Brain (tissue), 1 donor: ENCODE measurements around the genes ELOA, LYPLA2, PNRC2 and IL22RA1.

DNA sequence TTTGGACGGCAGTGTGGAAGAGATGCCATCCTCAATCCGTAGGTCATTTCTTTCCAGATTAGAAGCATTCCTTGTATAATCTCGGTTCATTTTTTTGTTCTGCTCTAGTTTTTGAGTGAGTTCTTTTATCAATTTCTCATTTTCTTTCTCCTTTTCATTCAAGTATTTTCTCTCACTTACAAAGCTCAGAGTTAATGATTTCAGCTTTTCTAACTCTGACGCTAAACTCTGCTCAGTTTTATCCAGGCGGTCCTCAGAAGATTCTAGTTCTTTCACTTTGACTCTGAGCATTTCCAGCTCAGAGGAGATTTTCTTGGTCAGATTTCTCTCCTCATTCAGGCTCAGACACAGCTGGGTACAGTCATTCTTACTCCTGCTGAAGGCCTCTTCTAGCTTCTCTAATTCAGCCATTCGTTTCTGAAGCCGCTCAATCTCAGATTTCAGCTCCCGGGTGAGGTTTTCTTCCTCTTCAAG lies 74.3 kb downstream of the KDM1A start:
- RRBS = no CpG with 5 or more reads among the region's 8 CpGs

- RRBS = 1% methylated on average over 34 of the region's 57 CpGs
Measured at GRCh38 chr1:23167025-23168135, 49.9 kb downstream of the HTR1D start.

GRCh38 chr1:23321227-23321975 lies 22.7 kb downstream of the HNRNPR start:
- RRBS = no CpG with 5 or more reads among the region's 4 CpGs

- RRBS = no CpG with 5 or more reads among the region's 16 CpGs
Measured at GRCh38 chr1:23376958-23377812, 7.5 kb upstream of the ZNF436 start.

- RRBS = no CpG with 5 or more reads among the region's 2 CpGs
Measured at GRCh38 chr1:23426876-23427209, 2.3 kb upstream of the TCEA3 start.

DNA sequence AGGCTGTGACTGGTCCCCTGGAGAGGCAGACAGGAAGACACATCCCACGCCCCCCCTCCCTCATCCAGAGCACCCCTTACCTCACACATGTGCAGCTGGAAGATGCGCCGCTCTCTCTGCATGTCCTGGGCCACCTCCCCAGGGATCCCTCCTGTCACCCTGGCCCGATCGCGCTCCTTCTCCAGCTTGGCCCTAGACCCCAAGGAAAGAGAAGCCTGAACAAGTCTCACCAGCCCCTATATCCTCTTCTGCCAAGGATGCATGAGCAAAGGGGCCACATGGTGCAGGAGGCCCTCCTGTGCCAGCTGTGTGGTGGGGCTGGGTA lies 17.8 kb upstream of the TCEA3 start:
- RRBS = no CpG with 5 or more reads among the region's 6 CpGs

DNA sequence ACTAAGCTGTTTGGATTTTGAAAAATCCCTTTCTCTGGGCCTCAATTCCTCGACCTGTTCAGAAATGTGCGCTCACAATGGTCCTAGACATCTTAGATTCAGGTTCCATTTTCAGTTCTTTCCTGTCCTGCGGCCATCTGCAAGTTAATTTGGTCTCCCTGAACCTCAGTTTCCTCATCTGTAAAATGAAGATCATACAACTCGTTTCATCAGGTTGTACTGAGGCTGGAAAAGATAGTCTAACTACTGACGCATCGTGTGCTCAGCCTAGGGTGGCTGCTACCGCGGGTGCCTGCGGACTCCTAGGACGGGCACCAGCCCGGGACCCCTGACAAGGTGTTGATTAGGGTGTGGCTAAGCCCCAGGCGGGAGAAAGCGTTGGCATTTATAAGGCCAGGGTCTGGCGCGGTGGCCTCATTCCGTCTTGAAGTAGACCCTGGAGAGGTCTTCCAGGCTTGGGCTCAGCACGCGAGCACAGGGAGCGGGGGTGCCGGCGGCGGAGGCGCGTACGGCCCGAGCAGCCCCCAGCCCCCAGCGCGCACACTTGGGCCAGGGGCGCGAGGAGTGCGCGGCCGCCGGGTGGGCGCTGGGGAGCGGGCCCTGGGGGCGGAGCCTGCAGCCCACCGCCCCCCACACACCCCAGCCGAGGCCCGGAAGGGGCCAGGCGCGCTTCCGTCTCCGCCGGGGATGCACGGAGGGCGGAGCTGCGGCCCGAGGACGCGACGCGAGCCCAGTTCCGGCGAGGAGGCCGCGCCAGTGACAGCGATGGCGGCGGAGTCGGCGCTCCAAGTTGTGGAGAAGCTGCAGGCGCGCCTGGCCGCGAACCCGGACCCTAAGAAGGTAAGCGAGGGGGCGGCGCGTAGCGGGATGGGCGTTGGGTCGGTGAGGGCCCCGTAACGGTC lies at the start of gene ELOA:
TSS of gene ELOA (plus strand) at position 733 of the 902 bp plus-strand sequence.
- RRBS = 1% methylated on average over 39 of the region's 76 CpGs

DNA sequence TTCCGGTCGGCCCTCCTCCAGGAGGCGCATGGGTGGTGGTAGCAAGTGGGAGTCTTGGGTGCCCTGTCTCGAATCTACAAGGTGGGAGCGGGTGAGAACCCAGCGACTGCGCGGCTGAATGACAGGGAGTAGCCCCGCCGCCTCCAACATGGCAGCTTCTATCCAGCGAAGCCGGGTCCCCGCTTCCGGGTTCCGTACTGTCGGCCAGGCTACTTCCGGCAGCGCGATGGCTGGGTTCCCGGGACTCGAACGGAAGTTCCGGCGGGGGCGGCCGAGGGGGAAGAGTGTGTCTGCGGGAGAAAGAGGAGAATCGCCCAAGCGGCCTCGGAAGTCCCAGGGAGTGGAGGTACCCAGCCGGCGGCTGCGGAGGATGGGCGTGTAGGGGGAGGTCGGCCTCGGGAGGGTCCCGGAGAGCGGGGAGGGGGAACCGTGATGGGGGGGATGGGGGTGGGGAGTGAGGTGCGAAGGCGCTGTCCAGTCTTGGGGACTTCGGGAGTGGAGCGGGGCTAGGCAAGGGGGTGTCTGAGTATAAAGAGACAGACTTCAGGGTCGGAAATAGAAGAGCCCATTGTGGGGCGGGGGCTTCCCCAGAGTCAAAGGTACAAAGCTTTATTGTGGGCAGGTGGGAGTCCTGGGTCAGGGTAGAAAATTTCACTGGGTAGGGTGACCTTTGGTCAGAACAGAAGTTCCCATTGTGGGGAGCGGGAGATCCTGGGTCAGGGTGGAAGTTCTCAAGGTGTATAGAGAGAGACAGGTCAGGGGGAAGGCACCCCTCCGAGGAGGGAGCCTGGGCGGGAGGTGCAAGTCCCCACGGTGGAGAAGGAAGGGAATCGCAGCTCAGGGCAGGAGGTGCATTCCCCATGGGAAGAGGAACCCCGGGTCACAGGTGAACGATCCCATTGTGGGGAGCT lies at the start of gene LYPLA2:
TSS of gene LYPLA2 (plus strand) at position 241 of the 911 bp plus-strand sequence.
- RRBS = 2% methylated on average over 10 of the region's 52 CpGs

DNA sequence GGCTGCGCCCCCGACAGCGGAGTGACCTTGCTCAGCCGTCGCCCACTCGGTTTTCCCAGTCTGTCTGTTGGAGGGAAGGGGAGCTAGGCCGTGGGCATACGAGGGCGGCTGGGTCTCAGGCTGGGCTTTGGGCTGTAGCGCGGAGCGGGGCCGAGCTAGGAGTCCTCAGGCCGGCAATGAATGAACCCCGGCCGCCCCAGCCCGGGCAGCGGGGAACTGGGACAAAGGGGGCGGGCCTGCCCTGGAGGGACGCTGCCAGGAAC lies 262 bp downstream of the GALE start:
- RRBS = 3% methylated on average over 3 of the region's 20 CpGs

DNA sequence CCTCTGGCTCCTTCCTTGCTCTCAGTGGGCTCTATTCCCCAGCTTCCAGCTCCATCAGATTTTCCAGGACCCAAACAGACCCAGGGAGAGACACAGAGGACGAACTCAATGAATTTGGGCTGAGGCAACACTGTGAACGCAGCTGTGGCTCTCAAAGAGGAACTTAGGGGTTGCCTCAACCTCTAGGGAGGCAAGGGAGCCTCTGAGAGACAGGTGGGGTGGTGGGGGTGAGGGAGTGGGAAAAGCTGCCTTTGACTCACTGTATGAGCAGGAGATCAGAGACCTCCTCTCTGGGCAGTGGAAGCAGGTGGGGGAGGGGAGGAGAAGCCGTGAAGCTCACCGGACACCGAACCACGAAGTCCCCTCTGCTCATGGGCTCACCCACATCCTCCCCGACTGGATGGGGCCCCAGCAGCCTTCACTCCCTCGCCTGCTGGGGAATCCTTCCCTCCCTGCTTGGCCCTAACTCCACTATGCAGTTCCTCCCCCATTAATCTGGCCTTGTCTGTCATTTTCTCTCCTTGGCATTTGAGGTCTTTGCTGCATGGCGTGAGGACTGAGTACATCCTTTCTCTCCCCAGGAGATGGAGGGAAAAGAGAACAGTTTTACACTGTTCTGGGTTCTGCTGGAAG lies 4.3 kb downstream of the CNR2 start:
- RRBS = no CpG with 5 or more reads among the region's 9 CpGs

- RRBS = 1% methylated on average over 24 of the region's 50 CpGs
Measured at GRCh38 chr1:23959775-23960307, at the start of gene PNRC2. PNRC2 (plus strand) TSS chr1:23959828.

GRCh38 chr1:24105000-24105688 lies 6.8 kb downstream of the MYOM3 start:
- RRBS = no CpG with 5 or more reads among the region's 15 CpGs

GRCh38 chr1:24142330-24143570 lies at the start of gene IL22RA1:
IL22RA1 (minus strand) TSS chr1:24143140.
- RRBS = 46% methylated on average over 4 of the region's 24 CpGs

DNA sequence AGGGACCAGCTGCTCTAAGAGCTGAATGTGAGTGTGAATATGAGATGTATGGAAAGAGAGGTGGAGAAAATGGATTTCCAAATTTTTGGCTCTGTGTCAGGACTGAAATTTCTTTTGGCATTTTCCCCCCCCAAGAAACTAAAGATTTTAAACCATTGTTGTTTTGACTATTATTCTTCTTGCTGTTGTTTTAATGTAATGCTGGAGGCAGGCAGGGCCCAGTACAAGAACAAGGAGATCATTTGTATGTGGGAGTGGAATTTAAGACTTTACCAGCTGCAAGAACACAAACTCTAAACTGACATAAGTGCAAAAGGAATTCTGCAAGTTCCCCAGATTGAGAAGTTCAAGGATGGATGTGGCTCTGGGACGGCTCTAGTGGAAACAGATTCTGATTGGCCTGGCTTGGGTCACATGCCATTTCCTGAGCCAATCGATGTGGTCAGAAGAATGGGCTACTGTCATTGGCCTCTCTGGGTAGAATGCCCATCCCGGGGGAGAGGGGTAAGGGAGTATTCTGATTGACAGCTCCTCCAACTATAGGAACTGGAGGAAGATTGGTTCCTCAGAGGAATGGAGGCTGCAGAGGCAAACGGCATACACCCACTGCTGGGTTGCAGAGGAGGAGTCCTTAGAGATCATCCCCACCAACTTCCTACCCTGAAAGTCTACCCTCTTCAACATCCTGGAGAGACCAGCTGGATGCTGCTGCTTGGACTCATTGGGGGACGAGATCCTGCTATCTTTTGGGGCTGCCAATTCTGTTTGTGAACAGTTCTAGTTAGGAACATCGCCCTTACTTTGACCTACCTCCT lies 5.9 kb upstream of the IFNLR1 start:
- RRBS = no CpG with 5 or more reads among the region's 6 CpGs

GRCh38 chr1:24201820-24202512 lies 14.9 kb upstream of the IFNLR1 start:
- RRBS = no CpG with 5 or more reads among the region's 6 CpGs

GRCh38 chr1:24294234-24295434 lies 24.5 kb upstream of the GRHL3 start:
- RRBS = no CpG with 5 or more reads among the region's 19 CpGs

GRCh38 chr1:24322150-24322899 lies 3.2 kb downstream of the GRHL3 start:
- RRBS = 33% methylated on average over 3 of the region's 55 CpGs

DNA sequence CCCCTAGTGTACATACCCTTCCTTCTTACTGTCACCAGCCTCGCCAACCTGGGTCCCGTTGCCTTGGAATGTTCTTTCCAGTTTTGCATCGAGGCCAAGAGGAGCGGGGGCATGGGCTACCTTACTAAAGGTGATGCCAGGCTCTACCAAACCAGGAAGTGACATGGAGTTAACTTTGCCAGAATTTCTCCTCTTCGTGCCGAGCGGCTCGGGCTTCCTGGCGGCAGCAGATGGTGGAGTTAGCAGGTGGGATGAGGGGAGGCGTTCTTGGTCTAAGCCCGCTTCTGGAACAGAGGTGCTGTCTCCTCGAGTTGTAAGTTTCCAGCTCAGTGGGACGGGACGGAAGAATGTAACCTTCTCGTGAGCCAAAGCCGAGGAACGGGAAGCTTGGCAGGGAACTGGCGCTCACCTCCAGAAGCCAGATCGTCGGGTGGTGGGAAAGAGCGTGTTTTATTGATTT lies 415 bp downstream of the NIPAL3 start:
- RRBS = no CpG with 5 or more reads among the region's 21 CpGs

DNA sequence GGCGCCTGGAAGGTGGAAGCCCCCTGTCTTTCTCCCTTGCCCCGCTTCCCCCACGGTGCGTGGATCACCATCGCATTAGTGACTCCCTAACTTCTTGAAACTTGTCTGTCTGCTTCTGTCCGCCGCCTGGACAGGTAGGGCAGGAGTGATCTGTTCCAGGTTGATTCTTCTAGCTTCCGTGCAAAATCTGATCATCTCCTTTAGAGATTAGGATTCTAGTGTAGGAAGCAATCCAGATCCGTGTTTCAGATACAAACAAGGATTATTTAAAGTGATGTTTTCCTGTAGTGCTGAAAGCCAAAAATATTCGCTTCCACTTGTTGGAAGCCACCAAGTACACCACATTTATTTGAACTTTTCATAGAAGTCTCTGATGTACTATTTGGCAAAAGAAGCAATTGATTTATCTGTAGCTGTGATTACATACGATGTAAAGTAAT lies 890 bp downstream of the RCAN3 start:
- RRBS = no CpG with 5 or more reads among the region's 11 CpGs

GRCh38 chr1:24534882-24535671 lies 20.8 kb upstream of the NCMAP start:
- RRBS = no CpG with 5 or more reads among the region's 23 CpGs